Measurements from ENCODE around the gene ZBTB9.

DNA sequence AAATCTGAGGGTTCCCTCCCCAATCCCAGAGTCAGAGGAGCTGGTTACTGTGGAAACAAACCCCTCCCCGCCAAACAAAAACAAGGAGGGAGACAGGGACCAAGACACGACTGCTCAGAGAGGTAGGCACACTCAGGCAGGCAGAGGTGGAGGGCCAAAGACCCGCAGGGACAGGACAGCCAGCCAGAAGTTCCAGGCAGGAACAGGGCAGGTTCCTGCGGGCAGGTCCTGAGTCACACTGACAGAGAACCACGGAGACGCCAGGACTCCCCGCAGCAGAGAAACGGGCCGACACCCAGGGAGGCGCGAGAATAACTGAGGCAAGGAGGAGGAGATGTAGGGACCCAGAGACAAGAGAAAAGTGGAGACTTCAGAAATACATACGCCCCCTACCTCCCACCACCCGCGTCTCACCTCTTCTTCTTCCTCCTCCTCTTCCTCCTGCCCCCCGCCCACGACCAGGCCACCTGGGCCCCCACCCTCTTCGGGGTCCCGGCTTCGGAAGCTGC lies 647 bp downstream of the RGL2 start:
- PRO-cap, 2 experiments: peak in 1 of 2 experiments; most common plus-strand start position 83 of the sequence (in 1); most common minus-strand start position 240 of the sequence (in 1)

DNA sequence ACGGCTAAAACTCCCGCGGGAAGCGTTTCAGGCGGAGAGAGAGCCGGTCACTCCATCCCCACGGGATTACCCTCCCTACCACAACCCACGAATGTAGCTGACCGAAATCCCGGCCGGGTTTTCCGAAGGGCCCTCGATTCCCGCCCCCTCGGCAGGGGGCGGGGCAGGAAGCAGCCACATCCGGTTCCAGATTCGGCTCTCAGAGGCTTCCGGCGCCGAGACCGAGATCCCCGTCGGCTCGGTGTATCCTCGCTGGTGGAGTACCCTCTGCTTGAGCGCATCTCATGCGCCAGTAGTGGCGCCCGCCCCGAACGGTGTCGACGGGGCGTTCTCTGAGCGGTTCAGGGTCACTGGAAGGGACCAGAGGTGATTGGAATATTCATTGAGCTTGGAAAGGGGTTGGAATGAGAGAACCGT lies 544 bp upstream of the RGL2 start:
- PRO-cap, 2 experiments: peak in 2 of 2 experiments; most common plus-strand start position 203 of the sequence (in 2); most common minus-strand start position 68 of the sequence (in 2)

DNA sequence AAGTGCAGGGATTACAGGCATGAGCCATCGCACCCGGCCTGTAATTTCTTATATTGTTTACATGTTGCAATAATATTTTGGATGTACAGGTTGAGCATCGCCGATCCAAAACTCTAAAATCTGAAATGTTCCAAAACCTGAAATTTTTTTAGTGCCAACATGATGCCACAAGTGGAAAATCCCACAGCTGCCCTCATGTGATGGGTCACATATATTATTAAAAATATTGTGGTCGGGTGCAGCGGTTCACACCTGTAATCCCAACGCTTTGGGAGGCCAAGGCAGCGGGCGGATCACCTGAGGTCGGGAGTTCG lies 4.1 kb upstream of the RGL2 start:
- PRO-cap, 2 experiments: no peak in any of the 2 experiments

- PRO-cap, 2 experiments: no peak in any of the 2 experiments
These were observed 7.5 kb upstream of the RGL2 start for GRCh38 chr6:33306228-33306709.

DNA sequence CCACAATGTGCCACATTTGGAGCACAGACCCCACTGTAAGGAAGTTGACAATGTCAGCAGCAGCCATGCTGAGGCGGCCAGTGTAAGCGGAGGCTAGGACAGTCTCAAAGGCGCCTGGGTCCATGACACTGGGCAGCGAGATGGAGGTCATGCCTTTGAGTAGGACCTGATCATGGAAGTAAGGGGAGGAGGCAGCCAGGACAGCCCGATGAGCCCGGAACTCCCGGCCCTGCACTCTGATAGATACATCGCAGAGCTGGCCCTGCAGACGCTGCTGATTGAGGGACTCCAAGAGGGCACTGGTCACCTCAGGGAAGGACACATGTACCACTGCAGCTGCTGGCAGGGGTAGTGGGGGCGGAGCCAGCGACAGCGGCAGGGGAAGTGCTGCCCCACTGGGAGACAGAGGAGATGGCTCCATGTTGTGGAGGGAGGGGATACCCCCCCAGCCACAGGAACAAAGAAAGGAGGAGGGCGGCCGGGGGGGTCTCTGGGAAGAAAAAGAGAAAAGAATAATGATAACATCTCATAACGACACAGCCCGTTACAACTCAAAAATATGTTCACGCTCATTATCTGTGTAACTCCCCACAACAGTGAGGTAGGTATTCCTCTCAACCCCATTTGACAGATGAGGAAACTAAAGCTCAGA lies 922 bp downstream of the ZBTB22 start:
- PRO-cap, 2 experiments: no peak in any of the 2 experiments

DNA sequence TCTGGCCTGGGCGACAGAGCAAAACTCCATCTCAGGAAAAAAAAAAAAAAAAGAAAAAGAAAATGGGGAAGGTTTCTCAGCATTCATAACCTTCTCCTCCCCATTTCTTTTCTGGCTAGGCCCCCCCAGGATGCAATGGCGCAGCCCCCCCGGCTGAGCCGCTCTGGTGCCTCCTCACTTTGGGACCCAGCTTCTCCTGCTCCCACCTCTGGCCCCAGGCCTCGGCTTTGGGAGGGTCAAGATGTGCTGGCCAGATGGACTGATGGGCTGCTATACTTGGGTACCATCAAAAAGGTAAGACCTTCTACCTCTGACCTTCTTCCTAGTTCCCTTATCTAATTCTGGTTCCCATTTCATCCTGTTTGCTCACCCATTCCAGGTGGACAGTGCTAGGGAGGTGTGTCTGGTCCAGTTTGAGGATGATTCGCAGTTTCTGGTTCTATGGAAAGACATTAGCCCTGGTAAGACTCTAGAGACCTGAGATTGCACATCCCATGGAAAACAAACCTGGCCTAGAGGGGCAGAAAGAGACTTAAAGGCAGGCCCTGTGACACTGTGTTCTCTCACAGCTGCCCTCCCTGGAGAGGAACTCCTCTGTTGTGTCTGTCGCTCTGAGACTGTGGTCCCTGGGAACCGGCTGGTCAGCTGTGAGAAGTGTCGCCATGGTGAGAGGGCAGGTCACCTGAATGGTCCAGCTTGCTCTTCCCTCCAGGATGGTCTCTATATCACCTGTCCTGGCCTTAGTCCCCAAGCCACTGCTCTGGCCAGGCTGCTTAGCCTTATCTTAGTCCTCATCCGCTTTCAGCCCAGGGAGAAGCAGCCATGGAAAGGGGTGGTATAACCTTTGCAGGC lies 1.5 kb downstream of the PHF1 start:
- PRO-cap, 2 experiments: no peak in any of the 2 experiments

- PRO-cap, 2 experiments: peak in 2 of 2 experiments; most common plus-strand start chr6:33454583 (in 2); most common minus-strand start chr6:33454372 (in 2)
These were observed at the start of gene ZBTB9 for GRCh38 chr6:33454028-33454915. TSS of gene ZBTB9 (plus strand) at chr6:33454576.

DNA sequence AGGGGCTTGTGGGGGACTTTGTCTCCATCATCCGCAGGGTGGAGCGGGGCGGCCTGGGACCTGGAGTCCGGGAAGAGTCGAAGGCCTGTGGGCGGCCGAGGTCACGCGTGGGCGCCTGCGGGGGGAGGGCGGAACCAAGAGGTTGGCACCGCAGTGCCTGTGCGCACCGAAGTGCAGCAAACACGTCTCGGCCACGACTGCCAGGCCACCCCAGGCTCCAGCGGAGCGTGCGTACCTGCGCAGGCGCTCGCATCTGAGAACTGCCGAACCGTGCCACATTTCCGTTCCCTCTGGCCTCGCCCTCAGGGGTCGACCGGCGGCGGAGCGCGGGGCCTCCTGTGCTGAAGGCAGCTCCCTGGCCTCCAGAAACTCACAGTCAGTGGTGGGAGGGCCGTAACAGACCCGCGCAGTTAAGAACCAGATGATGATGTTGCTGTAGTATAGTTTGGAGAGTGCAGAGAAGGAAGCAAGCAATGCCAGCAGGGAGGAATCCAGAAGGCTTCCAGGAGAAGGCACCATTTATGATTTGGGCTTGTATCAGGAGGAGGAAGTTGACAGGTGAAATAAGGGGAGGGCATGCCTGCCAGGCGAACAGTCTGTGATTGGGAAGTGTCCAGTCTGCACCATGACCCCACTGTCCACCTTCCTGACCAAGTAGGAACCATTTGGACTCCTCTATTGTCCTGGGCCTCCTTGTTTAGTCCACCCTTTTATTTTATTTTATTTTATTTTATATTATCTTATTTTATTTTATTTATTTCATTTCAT lies 13.2 kb upstream of the BAK1 start:
- PRO-cap, 2 experiments: no peak in any of the 2 experiments

DNA sequence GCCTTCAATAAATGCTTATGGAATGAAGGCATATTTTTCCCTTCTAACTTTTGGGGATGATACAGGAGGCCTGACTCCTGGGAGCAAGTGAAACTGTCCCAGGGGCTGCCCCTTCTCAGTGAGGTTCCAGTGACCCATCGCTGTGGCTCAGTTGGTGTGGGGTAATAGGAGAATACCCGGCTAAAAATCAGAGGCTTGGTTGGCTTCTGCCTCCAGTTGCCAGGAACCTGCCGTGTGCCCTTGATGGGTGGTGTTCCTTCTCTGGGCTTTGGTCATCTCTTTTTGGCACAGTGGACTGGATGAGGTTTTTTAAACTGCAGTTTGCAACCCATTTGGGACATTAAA lies 1.7 kb upstream of the ITPR3 start:
- PRO-cap, 2 experiments: no peak in any of the 2 experiments

- PRO-cap, 2 experiments: no peak in any of the 2 experiments
These were observed 8.3 kb upstream of the UQCC2 start for GRCh38 chr6:33719312-33720613.

DNA sequence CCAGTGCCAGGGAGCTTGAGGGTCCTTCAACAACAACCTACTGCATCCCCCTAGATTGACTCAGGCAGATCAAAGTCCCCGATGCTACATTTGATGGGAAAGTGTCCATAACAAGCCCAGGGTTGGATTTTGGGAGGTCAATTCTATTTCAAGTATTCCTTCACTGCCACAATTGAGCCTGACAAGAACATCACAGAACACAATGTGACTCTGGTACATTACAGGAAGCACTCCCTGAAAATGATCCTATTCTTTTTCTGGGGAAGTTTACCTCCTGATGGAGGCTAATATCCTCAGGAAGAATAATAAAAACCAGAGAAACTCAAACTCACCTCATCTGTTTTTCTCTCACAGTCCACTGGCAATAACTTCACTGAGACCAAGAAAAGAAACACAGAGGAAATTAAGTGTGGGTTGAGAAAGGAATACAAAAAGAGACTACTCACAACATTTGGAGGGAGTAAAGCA lies 2.5 kb downstream of the LEMD2 start:
- PRO-cap, 2 experiments: no peak in any of the 2 experiments

DNA sequence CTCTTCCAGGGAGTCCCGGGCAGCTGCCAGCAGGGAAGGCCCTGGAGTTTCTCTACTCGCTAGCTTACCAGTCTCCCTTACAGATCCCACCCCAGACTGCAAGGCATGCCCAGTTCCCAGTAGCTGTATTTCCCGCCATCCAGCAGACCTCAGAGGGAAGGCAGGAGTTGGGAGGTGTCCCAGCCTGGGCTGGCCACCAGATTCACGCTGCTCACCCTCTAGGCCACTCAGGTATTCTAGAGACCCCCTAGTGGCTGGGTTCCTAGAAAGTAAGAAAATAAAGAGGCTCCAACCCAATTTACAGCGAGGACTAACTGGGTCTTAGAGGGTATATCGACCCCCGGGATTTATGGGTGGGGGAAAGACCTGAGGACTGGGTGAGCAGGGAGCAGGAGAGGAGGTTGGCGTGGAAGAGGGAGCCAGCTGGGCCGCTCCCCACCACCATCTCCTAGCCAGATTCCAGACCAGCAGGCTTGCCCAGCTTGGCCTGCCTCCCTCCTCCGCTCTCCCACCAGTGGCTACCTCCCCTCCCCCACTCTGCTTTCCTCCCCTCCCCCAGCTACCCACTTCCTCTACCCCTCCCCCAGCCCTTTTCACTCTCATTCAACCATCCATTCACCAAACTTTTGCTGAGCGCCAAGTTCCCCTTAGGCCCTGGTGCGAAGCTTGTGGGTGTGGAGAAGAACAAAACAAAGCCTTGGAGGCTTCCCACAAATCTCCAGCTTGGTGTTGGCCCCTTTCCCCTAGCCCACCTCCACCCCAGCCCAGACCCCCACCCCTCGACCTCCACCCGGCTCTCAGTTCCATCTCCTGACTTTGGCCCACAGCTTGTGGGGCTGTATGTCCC lies 9.6 kb upstream of the HMGA1 start:
- PRO-cap, 2 experiments: no peak in any of the 2 experiments

DNA sequence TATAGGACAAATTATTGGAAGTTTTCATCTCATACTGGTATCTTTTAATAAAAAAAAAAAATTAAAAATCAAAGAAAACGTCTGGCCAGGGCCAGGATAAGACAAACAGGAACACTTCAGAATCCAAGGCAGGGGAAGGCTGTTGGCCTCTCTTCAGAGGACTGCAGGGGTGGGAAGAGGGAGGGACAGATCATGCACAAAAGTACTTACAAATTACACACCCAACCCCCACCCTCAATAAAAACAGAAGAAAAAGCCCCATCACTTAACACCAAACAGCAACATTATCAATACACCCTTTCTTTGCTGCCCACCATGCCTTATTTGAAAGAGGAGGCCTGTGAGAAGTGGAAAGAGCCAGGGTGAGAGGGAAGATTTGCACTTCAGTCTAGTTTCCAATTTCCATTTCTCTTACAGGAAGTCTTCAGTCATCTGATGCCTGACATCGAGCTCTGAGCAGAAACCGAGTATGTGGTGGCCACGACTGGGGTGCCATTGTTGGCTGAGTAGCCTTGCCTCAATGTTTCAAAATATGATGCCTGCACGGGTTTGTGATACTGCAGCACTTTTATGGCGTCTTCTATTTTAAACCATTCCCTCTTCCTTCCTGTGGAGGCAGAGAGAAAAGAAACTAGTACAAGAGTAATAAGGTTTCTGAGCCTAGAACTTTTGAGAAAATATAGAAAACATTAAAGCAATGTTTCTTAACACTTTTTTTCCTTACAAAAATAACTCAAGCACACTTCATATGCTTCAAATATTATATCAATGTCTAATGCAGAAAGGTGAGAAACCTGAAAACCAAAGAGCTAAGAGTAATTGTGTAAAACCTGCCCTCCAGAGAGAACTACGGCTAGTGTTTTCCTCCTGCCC lies 39.8 kb upstream of the SMIM29 start:
- PRO-cap, 2 experiments: no peak in any of the 2 experiments

- PRO-cap, 2 experiments: no peak in any of the 2 experiments
These were observed 50.8 kb downstream of the NUDT3 start for GRCh38 chr6:34341700-34342124.

DNA sequence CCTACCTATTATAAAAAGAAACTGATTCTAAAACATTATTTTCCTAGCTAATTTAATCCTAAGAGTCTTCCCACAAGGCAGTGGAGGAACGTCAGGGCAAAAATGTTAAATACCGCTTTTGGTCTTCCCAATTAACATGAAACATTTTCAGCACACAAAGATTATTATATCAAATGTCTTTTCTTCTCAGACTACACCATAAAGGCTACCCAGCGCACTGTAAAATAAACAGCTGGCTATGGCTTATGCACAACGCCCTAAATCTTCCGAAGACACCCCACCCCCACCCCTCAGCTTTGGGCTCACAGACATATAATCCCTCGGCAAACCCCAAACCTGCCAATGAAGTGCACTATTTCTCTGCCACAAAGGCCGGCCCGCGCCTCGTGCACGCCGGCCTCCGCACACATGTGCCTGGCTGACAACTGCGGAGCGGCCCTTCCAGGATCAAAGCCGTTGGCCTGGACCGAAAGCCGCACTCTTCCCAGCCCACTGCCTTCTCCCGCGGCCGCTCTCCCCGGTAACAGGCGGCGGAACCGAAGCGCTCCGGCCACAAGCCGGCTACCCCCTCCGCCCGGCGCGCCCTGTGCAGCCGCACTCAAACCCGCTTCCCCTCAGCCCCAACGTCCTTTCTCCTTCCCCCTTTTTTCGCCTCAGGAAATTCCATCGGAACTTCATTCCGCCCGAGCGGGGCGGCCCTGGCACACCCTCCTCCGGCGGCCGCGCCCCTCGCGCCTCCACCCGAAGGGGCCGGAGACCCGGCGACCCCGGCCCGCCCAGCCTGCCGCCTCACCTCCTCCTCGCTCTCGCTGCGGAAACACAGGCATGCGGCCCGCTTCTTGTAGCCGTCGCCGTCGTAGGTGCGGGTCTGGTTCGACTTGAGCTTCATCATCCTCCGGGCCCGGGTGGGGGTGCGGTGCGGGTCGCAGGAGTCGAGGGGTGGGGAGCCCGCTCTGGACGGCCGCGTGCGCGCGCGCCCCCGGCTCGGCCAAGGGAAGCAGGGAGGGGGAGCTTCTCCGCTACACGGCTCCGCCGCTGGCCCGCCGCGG lies 674 bp downstream of the NUDT3 start:
- PRO-cap, 2 experiments: peak in 2 of 2 experiments; most common plus-strand start position 352 of the sequence (in 1); most common minus-strand start position 416 of the sequence (in 1)

GRCh38 chr6:34457920-34458627 lies 7.8 kb upstream of the PACSIN1 start:
- PRO-cap, 2 experiments: no peak in any of the 2 experiments

- PRO-cap, 2 experiments: no peak in any of the 2 experiments
These were observed 9.5 kb downstream of the SPDEF start for GRCh38 chr6:34546416-34547322.

DNA sequence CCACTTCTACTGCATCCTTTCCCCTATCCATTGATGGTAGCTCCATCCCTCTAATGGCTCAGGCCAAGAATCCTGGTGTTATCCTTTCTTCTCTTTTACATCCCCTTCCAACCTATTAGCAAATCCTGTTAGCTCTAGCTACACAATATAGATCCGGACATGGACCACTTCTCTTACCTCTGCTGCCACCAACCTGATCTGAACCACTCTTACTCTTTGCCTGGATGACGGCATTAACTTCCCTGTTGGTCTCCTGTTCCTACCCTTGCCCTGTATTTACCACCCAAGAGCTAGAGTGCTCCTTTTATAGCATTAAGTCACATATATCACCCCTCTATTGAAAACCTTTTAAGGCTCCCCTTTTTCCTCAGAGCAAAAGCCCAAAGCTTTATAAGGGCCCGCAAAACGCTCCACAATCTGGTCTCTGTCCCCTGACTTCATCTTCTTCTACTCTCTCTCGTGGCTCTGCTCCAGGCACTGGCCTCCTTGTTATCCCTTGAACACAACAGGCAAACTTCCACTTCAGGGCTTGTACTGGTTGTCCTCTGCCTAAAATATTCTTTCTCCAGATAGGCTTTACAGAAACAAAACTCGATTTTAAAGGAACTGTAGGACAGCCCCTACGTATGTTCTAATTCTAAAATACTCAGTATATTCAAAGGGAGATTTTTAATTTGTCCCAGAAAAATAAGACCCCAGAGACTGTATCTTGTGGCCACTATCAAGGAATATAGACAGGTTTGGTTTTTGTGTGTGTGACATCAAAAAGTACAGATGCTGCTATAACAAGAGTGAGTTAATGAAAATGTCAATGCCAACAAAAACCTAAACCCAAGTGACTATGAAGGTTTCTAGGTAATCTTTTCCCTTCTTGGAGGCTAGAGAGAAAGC lies 43.9 kb upstream of the SPDEF start:
- PRO-cap, 2 experiments: no peak in any of the 2 experiments

DNA sequence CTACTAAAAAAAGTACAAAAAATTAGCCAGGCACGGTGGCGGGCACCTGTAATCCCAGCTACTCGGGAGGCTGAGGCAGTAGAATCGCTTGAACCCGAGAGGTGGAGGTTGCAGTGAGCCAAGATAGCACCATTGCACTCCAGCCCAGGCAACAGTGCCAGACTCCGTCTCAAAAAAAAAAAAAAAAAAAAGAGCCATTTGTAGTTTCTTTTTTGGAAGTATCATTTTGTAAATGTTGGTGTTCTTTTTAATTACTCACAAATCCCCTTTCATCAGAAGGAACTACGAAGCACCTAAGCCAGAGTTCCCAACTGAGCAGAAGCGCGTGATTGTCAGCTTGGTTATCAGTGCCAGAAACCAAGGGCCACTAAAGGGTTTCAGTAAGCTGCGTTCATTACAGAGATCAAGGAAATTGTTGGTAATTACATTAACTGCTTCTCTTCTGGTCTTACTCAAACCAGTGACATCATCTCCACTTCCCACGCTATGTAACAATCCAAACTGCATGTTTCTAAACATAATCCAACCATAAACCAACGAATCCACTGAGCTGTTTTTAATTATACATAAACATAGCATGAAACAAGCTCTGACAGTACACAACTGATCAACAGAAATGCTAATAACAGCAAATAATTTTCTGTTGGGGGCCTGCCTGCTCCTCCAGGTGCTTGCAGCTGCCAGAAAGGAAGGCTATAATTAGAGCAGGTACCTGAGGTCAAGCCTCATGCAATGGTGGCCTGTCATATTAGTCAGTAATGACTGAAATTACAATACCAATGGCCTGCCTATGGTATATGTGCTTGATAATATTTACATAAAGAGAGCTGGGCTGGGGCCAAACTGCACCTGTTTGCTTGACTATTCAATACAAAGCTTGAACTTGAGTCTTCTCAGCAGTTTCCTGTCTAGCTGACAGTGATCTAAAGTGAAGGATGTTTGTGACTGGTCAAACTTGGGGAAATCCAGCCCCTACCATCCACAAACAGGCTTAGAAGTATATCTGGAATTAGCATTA lies 40.2 kb downstream of the ILRUN start:
- PRO-cap, 2 experiments: no peak in any of the 2 experiments

DNA sequence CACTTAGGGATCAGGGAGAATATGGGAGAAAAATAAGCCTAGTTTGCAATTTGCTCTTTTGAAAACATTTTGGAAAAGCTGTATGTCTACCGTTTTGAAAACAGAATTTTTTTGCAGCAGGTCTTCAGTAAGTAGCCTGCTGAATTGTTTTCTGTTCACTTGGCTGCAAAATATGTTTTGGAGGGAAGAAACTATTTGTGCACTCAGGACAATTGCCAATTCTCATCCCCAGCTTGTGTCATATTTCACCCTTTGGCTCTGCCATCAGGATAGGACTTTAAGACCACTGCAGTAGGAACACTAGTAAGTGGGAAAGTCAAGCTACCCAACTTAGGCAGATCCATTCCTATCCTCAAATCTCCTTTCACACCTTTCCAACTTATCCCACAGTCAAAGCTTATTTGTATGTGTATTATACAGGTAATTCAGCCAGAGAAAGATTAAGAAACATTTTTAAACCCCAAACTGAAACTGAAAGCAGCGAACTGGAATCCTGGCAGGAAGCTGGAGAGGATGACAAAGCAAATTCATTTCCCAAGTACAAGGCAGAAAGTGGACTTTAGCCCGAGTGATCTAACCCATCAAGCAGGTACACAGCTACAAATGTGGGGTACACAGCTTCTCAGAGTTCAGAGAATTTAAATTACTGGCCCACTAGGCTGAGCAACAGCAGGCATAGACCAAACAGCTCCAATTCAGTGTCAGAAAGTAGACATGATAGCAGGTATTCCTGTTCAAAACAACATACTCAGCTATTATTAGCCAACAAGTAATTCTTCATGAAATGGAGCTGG lies 39.3 kb downstream of the ILRUN start:
- PRO-cap, 2 experiments: no peak in any of the 2 experiments